Lower leg skin (tissue), 2 donors: ENCODE measurements around the genes IL36G and PSD4.

GRCh38 chr2:112315568-112315897 is 40.1 kb downstream of the ZC3H6 start:
- PRO-cap: no peak
- RAMPAGE, long total RNA, 2 experiments: no peak in any of the 2 experiments

- PRO-cap: no peak
- RAMPAGE, long total RNA, 2 experiments: no peak in any of the 2 experiments
Measured at GRCh38 chr2:112324900-112325157, 49.4 kb downstream of the ZC3H6 start.

DNA sequence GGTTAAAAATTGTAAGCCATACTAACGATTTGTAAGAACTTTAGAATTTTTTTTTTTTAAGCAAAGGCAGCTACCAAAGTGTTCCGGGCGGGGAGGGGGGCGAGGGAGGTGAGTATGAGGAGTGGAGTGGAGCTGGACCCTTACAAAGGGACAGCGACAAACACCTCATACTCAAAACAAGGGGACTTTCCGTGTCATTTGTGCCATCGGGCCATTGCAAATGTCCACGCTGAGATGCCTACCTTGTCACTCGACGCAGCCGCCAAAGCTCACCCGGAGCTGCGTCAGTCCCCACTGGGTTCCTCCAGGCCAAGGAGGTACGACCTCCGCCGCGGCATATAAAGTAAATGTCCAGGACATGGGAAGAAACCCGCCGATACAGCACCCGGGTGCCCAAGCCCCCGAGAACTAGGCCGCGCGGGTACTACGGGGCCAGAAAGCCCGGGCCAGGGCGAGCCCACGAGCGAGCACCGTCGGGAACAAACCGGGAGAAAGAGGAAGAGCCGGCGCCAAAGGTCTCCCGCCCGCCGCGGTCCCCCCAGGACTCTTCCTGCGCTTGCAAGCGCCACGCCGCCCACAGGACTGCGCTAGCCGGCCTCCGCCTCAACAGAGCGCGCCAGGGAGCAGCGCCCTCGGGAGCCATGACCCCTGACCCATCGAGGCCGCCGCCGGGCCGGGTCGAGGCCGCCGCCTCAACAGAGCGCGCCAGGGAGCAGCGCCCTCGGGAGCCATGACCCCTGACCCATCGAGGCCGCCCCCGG is 977 bp downstream of the RGPD8 start:
- PRO-cap: no peak
- RAMPAGE, long total RNA, 2 experiments: no peak in any of the 2 experiments

- PRO-cap: no peak
- RAMPAGE, long total RNA, 2 experiments: start-site peak on the plus strand in 1 of 2 experiments, at chr2:112483226-112483396 at its widest, 8 reads per replicate
Measured at GRCh38 chr2:112483036-112483521, 1.1 kb downstream of the TTL start.

GRCh38 chr2:112606705-112606970 is 22.2 kb downstream of the CHCHD5 start:
- PRO-cap: no peak
- RAMPAGE, long total RNA, 2 experiments: no peak in any of the 2 experiments

DNA sequence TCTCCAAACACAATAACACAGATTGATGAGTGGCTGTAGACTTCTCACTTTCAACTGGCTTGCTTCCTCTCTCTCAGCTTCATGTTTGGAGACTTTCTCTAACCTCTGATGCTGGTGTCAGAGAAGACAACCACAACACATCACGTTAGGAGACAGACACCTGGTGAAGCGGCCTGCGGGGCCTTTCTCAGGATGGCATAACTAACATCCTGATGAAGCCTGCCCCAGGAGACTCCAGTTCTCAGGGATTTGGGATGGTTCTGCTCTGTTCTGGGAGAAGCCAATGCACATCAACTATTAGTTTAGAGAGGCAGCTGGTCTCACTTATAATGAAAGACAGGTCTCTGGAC is 2.1 kb downstream of the IL1A start:
- PRO-cap: no peak
- RAMPAGE, long total RNA, 2 experiments: no peak in any of the 2 experiments

- PRO-cap: no peak
- RAMPAGE, long total RNA, 2 experiments: no peak in any of the 2 experiments
Measured at GRCh38 chr2:112936722-112936996, 25.7 kb downstream of the IL37 start.

DNA sequence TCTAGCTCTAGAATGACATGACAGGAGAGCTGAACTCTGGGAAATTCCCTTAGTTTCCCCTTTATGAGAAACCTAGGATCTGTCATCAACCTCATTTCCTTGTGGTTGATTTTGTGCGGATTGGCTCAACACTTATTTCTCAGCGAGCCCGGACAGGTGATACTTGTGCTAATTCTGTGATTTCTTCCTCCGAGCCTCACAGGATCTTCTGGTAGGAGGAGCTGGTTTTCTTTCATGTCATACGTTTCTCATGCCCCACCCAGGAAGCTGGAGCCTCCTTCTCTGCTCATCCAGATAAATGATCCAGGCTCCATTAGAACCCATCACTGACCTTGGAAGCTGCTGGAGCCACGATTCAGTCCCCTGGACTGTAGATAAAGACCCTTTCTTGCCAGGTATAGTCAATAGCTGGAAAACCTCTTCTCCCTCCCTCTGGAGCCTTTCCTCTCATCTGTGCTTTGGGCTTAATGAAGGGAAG is at the start of gene IL36G:
Gene IL36G (plus strand): TSS at position 323 of the 478 bp plus-strand sequence.
- PRO-cap: bidirectional peak, plus-strand start at position 323 of the sequence, minus-strand start at position 198 of the sequence
- RAMPAGE, long total RNA, 2 experiments: start-site peak on the plus strand in 2 of 2 experiments, centred at positions 306 to 309 of the sequence, 100 to 189 reads per replicate

DNA sequence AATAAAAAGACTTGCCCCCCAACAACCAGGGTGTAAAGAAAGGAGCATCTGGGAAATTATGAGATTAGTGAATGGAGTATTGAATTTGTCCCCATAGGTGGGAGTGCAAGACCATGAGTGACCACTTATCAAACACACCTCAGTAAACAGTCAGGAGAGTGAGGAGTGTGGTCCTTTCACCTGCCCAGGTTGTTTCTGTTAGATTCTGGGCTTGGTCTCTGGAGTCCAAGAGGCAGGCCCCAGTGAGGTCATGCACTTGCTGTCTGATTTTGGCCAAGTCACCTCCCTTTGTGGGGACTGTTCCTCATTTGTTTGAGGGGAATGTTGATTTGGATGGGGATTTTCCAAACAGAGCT is 7.2 kb downstream of the IL1RN start:
- PRO-cap: no peak
- RAMPAGE, long total RNA, 2 experiments: no peak in any of the 2 experiments

- PRO-cap: bidirectional peak, plus-strand start at chr2:113173971, minus-strand start at chr2:113173892
- RAMPAGE, long total RNA, 2 experiments: no peak in any of the 2 experiments
Measured at GRCh38 chr2:113173327-113174356, at the start of gene PSD4. Gene PSD4, plus strand, starts transcription at chr2:113173971.

DNA sequence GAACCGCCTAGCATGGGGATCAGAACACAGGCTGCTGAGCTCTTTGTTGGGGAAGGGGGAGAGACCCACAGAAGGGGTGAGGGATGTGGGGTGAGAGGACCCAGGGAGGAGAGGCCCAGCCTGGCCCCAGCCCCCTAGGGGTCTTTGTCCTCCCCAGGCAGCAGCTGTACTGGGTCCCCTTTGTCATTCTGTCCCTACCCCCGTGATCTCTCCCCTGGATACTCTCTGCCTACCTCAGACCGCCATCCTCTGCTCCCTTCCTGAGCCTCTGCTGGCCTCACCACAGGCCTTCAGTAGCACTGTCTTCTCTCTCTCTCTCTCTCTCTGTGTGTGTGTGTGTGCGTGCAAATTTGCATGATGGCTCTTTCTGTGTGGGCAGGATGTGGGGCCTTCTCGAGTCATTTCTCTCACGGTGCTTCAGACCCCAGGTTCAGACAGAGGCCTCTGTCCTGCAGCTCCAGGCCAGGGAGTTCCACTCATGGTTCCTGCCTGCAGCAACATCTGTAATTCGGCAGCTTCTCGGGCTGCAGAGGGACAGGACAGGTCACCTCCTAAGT is 1.3 kb downstream of the PSD4 start:
- PRO-cap: no peak
- RAMPAGE, long total RNA, 2 experiments: no peak in any of the 2 experiments

DNA sequence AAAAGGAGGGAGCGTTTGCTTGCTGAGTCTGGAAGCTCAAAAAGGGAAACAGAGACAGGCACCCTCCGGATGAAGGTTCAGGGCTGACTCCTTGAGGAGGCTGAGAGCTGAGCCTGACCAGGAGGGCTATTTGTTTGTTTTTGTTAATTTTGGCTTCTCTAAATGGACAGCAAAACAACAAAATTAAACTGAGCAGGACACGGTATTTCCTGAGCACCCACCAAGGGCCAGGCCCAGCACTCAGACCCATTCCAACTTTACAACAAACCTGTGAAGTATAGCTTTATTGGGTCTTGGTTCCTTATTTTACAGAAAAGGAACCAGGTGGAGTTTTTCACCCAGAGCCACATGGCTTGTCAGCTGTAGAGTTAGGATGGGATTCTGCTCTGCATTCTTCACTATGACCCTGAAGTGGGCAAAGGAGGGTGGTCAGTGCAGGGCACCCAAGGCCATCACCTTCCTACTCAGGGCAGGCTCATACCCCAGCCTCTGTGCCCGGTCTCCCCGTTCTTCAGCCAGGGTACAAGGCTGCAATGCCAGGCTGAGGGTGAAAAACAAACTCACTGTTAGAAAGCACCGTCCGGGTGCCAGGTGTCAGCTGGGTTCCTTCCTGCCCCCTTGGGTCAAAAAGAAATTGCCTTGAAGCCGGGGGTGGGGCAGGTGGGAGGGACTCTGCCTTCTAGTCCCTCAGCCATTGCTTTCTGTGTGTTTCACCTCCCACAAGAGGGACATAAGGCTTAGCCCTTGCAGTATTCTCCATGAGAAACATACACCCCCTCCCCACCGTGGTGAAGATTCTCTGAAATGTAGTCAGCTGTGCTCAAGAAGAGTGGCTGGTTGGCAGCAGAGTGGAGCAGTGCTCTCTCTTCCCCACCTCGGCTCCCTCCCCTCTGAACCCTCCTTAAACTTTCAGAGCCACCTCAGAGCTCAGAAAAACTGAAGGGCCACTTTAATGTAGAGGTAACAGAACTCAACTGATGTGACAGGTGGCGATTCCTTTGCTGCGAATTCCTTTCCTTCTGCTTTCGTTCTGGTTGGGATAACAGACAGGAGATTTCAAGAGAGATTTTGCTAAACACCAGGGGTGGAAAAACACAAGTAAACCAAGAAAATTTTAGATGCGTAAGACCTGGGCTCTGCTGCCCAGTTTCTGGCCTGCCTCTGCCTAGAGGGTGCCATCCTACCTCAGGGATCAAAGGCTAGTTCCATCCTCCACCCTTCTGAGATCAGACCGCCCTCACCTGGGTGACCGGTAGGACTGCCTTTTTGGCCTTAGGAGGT is 2.3 kb downstream of the PSD4 start:
- PRO-cap: no peak
- RAMPAGE, long total RNA, 2 experiments: no peak in any of the 2 experiments

DNA sequence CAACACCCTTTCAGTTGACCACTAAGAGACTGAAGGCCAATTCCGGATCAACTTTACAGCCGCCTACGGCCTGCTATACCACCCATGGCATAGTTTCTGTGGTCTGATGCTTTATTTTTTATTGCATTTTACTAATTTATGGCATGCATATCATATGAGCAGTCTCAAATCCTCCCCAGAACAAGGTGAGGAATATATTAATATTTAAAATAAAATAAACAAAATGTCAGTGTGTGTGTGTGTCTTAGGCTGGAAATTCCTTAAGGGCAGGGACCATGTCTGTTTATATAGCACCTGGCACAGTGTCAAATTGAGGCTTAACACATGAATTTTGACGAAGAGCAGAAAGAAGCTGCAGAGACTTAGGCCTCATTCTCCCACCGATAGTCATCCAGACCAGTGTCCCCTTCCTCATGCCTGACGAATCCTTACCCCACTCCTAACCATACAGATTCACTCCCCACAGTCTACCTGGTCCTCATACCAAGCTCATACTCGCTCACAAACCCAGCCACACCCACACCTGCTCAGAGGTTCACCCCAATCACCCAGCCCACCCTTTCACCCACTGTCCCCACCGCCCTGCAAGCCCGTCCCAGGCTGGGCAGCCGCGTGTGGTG is 35.5 kb downstream of the PSD4 start:
- PRO-cap: no peak
- RAMPAGE, long total RNA, 2 experiments: no peak in any of the 2 experiments

- PRO-cap: no peak
- RAMPAGE, long total RNA, 2 experiments: start-site peak on the plus strand in 1 of 2 experiments, at chr2:113254745-113254999 at its widest, 9 reads per replicate
Measured at GRCh38 chr2:113254562-113255079, 24.1 kb downstream of the PAX8 start.

DNA sequence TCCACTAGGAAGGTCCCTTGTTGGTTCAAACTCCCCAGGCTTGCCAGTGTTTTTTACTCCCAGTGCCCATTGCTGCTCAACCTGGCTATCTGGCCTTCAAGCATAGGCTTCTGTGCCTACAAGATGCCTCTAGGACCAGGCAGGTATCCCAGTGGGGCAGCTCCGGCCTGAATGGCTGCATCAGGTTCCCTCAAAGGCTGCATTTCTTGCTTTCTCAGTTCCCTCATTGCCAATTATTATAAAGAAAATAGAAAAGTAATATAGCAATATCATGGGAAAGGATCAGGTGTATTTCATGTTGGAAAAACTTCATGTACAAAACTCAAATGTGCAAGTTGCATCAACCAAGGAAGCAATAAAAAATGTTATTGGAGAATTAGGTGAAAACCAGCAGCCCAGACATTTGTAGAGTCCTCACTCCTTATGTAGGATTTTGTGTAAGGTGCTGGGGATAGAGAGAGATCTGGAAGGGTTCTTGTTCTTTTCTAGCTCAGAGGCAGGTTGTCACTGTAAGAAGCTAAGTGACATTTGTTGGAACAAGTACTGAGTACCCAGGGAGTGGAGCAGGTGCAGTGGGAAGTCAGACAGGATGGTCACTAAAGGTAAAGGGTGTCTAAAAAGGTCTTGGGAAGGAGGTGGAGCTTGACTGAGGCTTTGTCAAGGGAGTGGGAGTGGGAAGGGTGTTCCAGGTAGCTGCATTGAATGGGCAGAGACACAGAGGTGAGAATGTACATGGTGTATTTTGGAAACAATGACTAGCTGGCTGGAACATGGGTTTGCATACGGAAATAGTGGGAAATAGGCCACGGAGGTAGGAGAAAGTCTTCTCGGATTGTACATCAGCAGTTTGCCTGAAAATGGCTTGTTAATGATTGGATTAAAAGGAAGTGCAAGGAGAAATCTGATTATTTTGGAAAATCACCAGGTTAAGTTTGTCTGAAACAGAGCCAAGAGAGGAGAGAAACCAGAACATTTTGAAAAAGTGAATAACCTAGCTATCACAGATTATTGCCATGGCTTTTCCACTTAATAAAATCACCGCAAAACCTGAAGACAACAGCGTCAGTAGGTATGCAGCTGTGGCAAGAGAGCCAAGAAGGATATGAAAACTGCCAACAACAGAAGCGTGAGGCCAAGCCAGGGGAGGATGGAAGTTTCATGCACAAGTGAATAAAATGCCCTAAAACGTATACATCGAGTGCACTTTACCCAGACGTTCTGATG is 14.2 kb downstream of the PAX8 start:
- PRO-cap: no peak
- RAMPAGE, long total RNA, 2 experiments: start-site peak on the plus strand in 1 of 2 experiments, centred at position 249 of the sequence, 7 reads per replicate

- PRO-cap: no peak
- RAMPAGE, long total RNA, 2 experiments: no peak in any of the 2 experiments
Measured at GRCh38 chr2:113476838-113477691, 21.4 kb upstream of the FOXD4L1 start.

GRCh38 chr2:113490035-113490458 is 8.4 kb upstream of the FOXD4L1 start:
- PRO-cap: no peak
- RAMPAGE, long total RNA, 2 experiments: no peak in any of the 2 experiments

- PRO-cap: unidirectional peak, plus-strand start at chr2:113578706
- RAMPAGE, long total RNA, 2 experiments: no peak in any of the 2 experiments
Measured at GRCh38 chr2:113578641-113578896, 48.5 kb upstream of the RABL2A start.

GRCh38 chr2:113598165-113598925 is 28.7 kb upstream of the RABL2A start:
- PRO-cap: no peak
- RAMPAGE, long total RNA, 2 experiments: no peak in any of the 2 experiments

- PRO-cap: no peak
- RAMPAGE, long total RNA, 2 experiments: no peak in any of the 2 experiments
Measured at GRCh38 chr2:113755483-113755796, 1.0 kb downstream of the SLC35F5 start.